ENCODE data around the gene POFUT2.

DNA sequence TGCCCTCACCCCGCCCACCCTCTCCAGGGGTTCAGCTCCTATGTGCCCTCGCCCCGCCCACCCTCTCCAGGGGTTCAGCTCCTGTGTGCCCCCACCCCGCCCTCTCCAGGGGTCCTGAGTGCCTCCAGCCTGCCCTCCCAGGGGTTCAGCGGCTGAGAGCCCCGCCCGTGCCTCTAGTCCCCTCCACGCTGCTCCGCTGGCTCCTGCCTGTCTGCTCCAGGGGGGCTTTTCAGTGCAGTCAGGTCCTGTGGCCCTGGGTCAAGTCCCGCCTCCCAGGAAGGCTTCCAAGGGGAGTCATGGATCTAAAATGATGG is 33.7 kb downstream of the SLX9 start:
- PRO-cap, 2 experiments, result no peak in any of the 2 experiments

DNA sequence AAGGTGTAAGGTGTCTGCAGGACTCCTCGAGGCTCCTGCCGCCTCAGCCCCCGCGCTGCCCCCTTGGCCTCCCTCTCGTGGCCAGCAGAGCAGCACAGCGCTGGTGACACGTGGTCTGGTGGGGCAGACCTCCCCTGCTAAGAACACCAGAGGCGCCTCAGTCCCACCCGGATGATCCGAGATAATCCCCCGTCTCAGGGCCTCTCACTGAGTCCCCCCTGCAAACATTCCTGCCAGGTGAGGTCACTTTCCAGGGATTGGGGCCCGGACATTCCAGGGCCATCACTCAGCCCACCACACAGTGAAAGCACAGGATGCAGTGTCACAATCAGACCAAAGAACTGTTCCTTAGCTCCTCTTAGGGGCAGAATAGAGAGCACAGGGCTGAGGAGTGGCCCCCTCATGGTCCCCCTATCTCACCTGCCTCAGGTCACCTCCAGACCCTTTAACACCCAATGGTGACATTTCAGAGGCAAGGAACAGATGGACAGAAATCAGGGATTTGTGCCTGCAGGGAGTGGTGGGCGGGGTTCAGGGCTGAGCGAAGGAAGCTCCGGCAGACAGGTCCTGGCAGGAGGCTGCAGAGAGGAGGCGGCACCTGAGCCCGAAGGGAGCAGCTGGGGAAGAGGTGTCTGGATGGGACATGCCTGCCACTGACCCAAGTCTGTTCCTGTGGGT is 62.0 kb upstream of the ADARB1 start:
- PRO-cap, 2 experiments, result no peak in any of the 2 experiments

DNA sequence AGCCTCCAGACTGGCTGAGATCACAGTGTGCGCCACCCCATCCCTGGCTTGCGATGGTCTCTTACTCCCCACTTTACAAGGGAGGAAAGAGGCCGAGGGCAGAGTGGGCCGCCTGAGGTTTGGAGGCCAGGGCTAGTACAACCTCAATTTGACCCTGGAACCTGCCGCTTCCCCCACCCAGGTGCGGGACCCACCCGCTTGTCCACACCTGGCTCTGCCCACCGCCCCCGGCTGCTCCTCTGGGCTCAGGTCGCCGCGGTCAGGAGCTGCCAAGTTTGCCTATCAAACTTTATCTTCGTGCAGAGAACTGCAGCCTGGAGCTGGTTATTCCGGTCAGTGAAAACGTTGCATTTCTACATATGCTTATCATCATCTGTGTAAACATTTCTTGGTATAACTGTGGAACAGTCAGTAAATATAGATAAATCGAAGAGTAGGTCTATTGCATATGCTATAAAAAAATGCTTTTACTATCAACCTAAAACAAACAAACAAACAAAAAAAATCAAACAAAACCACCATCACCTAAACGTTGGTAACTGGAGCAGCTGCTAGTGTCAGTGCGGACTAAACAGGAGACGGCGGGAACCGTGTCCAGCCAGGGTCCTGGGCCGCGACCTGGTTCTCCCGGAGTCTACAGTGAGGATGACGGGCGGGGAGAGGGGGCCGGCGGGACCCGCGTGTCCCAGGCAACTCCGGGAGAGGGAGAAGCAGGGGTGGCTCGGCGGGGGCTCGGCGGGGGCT is 943 bp upstream of the ADARB1 start:
- PRO-cap, 2 experiments, result peak in 2 of 2 experiments; most common plus-strand start position 576 of the sequence (in 1)

DNA sequence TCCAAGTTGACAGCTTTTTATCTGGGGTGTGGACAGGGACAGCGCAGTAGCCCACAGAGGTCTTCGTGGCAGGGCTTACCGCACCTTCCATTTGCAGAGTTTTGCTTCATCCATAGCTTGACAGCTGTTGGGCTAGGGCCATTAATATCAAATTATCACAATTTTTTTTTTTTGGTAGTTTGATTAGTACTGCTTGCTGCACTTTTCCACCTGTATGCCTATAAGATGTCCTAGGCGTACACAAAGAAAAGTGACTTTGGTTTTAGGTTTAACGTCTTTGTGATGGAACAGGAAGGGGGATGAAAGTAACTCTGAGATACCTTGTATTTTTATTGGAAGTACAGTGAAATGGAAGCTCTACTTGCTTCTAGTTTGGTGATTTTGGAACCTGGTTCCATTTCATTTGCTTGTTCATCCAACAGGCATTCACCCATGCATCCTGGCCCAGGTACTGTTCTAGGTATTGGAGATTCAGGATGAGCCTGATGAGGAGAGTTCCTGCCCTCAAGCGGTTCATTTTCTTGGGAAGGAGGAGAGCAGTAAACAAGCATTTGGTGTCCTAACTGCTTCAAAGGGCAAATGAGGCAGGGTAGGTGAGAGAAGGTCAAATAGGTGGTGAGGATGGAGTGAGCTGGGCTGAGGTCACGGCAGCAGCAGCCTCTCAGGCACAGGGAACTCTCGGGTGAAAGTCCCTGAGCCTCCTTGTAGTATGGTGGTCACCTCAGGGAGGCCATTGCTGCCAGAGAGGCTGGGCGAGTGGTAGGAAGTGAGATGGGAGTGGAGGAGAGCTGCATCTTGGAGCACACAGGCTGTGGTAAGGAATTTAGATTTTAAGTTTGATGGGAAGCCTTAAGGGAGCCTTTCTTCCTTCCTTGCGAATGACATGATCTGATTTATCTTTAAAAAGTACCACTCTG is 3.8 kb downstream of the ADARB1 start:
- PRO-cap, 2 experiments, result no peak in any of the 2 experiments

DNA sequence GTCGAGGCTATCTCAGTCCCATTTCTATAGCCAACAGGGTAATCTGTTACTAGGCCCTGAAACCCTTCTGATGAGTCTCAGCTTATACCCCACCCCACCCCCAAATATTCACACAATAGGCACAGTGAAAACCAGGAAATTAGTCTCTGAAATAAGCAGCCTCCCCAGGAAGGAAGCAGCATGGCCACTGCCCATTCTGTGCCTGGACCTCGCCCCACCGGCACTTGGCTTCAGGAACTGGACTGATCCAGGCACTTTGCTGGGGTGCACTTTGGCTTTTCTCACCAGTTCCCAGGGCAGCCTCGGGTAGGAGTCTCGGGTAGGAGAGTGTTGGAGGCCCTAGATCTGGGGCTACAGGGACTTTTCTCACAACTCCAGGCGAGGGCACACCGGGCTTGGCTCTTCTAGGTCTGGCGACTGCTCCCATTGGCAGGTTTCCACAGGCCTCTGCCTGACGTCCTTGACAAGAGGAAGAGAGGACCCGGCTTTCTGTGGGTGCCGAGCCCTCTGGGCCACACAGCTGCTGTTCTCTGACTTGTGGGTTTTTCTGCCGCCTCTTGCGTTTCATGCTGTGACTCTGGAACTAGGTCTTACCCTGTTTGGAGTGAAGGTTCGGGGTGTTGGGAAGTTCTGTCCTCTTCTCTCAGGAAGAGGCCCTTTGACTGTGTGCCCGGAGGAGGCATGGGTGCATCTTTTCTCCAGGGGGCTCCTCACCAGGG is 18.7 kb downstream of the ADARB1 start:
- PRO-cap, 2 experiments, result no peak in any of the 2 experiments

DNA sequence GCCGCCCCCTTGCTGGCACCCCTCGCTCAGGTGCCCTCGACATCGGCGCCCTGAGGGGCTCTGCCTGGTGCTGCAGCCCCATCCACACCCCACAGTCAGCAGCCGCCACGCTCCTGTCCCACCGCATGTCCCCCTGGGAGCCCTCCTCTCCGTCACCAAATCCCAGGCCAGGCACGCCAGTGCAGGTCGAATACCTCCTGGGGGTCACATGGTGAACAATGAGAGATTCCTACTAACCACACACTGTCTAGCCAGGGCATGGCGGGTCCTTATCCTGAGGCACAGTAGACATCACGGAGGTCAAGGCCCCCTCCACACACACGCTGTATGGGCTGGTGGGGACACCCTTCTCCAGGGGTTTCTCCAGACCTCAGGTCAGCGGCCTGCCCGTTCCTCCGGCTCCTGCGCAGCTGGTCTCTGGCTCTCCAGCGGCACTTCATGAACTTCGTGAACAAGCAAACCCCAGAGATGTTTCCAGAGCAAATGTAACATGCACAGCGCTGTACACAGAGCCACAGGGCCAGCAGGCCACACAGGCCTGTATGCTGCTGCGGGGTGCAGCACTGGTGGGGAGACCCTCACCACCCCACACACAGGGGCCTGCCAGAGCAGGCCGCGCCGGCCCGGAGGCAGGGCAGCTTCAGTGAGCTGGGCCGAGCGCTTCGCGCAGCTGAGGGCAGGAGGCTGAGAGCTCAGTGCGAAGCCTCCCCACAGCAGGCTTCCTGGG is 21.7 kb downstream of the POFUT2 start:
- PRO-cap, 2 experiments, result no peak in any of the 2 experiments

DNA sequence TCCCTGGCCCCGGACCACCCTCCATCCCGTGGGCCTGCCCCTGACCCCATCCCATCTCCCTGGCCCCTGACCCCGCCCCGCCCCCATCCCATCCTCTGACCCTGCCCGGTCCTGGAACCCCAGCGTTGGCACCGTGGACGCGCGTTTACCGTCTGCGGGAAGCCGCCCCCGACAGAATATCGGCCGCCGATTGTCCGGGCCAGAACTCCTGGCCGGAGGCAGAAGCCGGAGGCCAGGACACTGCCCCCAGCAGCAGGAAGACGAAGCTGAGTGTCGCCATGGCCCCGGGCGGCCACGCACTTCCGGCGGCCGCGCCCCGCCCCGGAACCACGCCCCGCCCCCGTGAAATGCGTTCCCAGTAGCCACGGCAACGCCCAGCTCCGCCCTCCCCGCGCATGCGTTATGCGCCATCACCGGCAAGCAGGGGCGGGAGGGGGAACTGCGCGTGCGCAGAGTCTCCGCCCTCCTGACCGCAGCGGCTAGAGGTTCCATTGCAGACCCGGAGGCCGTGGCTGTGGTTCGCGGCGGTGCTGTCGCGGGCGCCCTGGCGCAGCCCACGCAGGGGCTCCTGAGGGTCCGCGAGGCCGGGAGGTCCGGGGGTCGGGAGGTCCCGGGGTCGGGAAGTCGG is at the start of gene POFUT2:
Gene POFUT2, minus strand, starts transcription at position 304 of the 628 bp plus-strand sequence.
- PRO-cap, 2 experiments, result peak in 2 of 2 experiments; most common plus-strand start position 491 of the sequence (in 2); most common minus-strand start position 302 of the sequence (in 2)

- PRO-cap, 2 experiments, result no peak in any of the 2 experiments
These were observed 11.9 kb upstream of the POFUT2 start for GRCh38 chr21:45299491-45300193.

DNA sequence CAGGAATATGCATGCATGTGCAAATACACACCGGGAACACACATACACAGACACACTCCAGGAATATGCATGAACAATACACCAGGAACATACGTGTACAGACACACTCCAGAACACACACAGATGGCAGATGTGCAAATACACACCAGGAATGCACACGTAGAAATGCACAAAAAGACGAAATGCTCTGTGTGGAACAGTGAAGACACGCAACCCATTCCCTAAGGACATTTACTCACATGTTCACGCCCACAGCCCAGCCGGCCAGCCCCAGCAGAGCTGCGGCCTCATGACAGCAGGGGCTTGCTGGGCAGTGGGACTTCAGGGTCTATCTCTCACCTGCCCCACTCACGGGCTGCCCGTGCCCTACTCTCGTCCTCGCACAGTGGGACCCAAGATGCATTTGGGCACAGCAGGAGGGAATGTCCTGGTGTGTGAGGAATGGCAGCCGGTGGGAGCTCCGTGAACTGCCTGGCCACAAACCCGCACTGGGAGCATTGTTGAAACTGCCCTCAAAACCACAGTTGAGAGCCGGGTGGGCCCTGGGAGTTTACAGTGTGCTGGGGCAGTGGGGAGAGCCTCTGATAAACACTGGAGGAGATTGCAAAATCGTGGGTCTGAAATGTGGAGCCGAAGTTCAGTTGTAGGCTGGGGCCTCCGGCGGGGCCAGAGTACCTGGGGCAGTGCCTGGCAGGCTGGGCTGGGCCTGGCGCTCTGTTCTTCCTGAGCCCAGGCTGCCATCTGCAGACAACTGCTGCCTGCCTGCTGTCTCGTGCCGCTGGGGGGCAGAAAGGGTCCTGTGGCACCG is 20.6 kb upstream of the POFUT2 start:
- PRO-cap, 2 experiments, result no peak in any of the 2 experiments

DNA sequence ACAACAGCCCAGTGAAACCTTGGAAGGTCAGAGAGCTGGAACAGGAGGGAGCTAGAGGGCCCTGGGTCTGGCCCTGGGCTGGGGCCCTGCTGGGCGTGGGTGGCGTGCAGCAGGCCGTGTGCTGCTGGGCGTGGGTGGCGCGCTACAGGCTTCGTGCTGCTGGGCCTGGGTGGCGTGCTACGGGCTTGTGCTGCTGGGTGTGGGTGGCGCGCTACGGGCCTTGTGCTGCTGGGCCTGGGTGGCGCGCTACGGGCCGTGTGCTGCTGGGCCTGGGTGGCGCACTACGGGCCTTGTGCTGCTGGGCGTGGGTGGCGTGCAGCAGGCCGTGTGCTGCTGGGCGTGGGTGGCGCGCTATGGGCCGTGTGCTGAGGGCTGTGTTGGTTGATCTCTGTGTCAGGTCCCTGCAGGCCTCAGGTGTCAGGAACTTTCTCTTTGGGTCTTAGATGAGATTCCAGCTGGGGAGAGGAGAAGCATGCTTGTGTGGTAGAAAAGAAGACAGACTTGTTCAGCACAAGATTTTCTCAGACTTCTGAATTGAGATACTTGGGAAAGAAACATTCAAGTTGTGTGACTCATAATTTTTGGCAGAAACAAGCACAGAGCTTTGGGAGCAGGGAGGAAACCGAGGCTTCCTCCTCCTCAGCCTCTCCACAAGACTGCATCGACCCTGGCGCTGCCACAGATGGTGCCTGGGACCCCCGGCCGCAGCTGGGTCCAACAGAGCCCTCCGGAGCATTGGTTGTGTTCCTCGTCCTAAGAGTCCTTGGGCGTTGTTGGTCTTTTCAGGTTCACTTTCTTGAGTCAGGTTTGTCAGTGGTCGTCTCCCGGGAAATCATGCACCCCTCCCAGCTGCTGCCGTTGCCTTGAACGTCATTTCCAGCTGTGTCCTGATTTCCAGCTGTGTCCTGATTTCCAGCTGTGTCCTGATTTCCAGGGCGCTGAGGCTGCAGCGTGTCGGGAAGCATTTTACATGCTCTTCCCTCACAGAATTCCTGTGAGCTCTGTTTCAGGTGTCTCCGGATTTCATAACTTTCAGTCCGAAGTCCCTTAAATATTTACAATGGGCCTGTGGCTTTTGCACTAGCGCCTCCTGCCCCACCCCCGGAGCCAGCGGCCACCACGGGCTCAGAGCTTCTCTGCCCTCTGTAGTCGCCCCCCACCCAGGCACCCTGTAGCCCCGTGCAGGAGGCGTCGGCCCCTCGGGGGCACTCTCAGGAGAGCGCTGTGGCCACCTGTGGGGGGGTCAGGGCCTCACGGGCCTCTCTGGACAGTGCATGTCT is 66.3 kb downstream of the COL18A1 start:
- PRO-cap, 2 experiments, result no peak in any of the 2 experiments

- PRO-cap, 2 experiments, result no peak in any of the 2 experiments
These were observed 67.0 kb downstream of the SLC19A1 start for GRCh38 chr21:45475173-45475768.

DNA sequence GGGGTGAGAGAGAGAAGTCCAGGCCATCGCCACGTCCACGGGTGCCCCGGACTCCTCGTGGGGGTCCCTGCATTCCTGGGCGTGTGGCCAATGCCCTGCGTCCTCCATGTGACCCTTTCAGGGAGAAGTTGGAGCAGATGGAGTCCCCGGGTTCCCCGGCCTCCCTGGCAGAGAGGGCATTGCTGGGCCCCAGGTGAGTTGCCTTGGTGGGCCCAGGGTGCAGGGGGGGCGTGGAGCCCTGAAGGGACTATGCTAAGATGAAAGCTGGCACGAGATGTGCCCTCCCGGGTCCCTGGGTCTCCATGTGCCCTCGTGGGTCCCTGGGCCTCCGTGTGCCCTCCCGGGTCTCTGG is 52.1 kb downstream of the SLC19A1 start:
- PRO-cap, 2 experiments, result no peak in any of the 2 experiments

- PRO-cap, 2 experiments, result no peak in any of the 2 experiments
These were observed 51.2 kb downstream of the SLC19A1 start for GRCh38 chr21:45490969-45491501.

DNA sequence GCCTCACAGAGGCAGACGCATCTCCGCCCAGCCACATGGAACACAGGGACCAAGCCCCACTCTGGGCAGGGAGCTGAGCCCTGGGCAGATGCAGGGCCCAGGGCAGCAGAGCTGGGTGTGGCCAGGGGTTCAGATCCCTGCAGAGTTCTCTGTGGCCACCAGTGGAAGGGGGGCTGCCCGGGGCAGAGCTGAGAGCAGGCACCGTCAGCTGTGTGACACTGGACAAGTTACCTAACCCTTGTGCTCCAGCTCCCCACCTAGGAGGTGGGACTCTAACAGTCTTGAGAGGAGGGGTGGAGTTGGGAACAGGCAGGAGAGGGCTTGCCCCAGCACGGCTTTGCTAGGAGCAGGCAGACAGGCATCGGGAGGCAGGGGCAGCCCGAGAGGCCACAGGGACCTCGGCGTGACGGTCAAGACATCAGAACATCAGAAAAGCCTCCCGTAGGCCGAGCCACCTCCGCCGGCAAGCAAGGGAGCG is 50.4 kb downstream of the SLC19A1 start:
- PRO-cap, 2 experiments, result no peak in any of the 2 experiments

DNA sequence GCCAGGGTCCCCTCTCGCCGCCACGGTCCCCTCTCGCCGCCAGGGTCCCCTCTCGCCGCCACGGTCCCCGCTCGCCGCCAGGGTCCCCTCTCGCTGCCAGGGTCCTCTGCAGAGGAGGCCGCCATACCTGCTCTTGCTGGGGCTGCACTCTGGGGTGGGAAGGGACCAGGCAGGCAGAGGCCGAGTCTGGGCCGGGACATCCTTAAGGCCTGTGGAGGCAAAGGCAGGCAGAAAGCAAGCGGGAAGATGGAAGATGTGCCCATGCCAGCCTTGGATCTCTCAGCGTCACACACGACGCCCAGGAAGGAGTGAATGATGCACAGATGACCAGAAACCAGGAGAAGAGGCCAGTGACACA is 43.9 kb downstream of the SLC19A1 start:
- PRO-cap, 2 experiments, result no peak in any of the 2 experiments

DNA sequence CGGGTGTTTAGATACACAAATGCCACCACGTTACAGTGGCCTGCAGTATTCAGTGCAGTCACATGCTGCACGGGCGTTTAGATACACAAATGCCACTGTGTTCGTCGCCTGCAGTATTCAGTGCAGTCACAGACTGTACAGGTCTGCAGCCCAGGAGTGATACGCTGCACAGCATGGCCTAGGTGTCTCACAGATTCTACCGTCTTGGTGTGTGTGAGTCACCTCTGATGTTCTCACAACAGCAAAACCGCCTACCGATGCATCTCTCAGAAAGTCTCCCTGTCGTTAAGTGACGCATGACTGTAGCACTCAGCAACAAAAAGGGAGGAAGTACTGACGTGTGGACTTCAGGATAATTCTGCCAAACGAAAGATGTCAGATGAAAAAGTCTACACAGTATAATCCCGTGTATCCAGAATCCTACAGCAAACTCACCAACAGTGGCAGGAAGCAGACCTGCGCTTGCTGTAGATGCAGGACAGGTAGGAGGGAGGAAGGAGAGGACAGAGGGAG is 36.4 kb upstream of the PCBP3 start:
- PRO-cap, 2 experiments, result no peak in any of the 2 experiments

- PRO-cap, 2 experiments, result no peak in any of the 2 experiments
These were observed 31.4 kb upstream of the PCBP3 start for GRCh38 chr21:45611985-45612614.

- PRO-cap, 2 experiments, result no peak in any of the 2 experiments
These were observed 9.1 kb upstream of the PCBP3 start for GRCh38 chr21:45634300-45634917.

DNA sequence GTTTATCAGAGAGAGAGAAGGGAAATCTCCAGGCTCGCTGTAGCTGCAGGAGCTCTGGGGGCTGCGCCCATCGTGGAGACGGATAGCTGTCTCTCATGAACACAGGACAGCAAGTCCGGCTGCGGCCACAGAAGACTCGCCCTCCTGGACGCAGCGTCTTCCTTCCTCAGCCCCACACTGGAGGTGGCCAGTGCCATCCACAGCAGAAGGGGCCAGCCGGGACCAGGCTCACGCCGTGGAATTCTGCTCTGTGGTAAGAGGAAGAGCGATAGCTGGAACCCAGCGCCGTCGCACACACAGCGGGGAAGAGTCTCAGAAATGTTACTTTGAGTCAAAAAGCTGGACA is 114.0 kb upstream of the COL6A1 start:
- PRO-cap, 2 experiments, result no peak in any of the 2 experiments

DNA sequence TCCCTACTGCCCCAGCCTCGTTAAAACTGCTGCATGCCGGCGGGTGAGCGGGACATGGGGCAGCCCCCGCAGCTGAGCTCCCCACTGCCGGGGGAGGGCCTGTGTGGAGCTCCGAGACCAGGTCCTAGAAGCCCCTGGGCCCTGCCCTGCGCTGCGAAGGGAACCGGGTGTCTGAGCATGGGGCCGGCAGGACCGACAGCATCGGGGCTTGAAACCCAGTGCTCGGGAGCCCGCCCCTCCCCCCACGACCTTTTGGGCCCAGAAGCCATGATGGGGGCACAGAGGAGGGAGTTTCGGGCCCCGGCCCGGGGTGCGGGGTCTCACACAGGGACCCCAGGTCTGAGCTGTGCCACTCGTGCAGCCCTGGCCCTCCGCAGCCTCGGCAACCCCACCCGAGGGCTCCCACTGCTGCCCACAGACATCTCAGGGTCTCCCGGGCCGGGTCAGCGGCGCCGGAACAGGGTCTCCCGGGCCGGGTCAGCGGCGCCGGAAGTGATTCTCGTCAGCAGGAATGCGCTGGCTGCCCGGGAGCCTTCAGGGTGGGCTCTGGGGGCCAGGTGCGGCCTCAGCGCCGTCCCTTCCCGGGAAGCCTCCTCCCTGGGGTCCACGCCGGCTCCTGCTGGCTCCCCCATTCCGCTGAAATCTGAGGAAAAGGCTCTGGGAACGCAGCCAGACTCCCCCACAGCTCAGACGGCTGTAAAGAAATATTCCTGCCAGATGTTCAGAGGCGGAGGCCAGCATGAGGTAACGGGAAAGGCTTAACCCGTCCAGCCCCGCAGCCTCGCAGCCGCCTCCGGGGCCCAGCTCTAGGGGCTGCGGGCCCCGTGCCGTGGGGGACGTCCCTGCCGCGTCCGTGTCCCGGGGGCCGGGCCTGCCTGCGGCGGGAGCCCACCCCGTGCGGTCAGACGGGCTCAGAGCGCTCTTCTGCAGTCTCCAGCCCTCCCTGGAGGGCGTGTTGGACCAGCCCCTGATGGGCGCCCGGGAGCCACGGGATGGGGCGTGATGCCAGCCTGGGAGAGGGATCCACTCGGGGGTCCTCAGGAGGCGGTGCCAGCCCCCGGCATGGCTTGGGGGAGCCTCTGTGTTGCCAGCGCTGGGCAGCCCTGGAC is 8.8 kb upstream of the COL6A1 start:
- PRO-cap, 2 experiments, result no peak in any of the 2 experiments